Osteocyte (in vitro differentiated cells): ENCODE data around the genes PROCR, EIF6, FAM83C and CPNE1.

- PRO-cap: no peak
Measured at GRCh38 chr20:34888477-34888908, 12.1 kb downstream of the ACSS2 start.

GRCh38 chr20:34891194-34891812 is 14.9 kb downstream of the ACSS2 start:
- PRO-cap: no peak

DNA sequence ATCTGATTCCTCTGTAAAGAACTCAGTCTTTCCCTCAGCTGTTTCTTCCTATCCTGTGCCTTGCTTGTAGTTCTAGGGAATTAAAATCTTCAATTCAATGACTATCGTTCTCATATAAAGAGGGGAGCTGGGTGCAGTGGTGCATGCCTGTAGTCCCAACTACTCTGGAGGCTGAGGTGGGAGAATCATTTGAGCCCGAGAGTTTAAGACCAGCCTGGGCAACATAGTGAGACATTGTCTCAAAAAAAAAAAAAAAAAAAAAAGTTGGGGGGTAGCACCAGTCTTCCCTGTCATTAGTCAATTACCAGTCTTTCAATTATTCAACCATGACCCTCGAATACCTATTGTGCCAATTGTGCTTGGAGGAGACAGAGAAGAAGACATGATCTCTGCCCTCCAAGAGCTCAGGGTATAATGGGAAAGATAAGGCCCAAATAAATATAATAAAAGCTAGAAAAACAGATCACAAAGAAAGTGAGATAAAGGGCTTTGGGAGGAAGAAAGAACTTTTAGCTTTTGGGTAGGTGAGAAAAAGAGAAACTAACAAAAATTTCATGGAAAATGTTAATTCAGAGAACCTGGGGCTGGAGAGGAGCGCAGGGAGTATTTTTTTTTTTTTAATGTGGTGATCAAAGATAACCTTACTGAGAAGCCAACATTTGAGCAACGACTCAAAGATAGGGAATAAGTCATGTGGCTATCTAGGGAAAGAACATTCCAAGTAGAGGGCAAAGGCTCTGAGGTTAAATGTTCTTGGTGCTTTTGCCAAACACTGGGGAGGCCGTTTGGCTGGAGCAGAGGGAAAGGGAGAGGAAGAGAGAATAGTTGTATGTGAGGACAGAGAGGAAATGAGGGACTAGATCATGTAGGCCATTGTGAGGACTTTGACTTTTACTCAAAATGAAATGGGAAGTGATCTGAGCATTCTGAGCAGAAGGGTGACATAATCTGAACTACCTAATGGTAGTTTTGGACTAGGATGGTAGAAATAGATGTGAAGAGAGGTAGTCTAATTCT is 27.5 kb downstream of the ACSS2 start:
- PRO-cap: no peak

- PRO-cap: no peak
Measured at GRCh38 chr20:34945821-34946146, 9.8 kb downstream of the GSS start.

DNA sequence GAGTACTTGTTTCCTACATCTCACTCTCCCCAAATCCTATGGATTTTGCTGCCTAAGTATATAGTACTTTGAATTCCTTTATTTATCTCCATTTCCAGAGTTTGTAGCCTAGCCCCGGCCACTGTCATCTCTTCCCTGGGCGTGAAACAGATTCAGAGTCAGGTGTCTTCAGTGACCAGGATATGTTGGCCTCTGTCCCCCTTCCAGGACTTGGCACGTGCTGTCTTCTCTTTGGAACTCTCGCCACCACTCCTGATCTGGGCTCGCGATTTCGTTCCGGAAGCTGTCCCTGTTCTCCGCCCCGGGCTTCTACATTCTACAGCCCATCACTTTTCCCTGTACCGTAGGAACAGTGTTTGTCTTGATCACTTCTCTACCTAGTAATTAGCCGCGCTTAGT is 771 bp downstream of the GSS start:
- PRO-cap: no peak

GRCh38 chr20:34968654-34969175 is 13.0 kb downstream of the MYH7B start:
- PRO-cap: no peak

DNA sequence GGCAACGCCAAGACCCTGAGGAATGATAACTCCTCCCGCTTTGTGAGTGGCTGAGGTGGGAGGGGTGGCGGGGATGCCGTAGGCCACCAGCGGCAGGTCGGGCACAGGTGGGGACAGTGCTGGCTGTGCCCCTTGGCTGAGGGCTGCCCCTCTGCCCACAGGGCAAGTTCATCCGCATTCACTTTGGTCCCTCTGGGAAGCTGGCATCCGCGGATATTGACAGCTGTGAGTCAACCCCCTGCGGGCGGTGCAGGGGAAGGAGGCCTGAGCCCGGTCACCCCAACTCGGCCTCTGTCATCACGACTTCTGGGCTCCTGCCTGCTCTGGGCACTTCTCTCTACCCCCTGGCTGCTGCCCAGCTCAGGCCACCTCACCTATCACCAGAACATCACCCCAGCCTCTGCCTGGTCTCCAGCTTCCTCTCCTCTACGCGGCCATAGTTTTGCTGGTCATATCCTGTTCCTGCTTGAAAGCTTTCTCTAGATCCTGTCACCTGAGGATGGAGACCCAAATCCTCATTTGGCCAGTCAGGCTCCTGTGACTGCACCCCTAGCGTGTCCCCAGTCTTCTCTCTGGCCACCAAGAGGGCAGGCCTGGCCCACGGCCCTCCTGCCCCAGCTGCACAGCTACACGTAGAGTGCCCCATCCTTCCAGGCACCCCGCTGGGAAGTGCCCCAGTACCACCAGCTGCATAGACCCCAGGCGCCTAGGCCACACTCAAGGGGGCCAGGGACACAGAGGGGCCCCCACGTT is 29.4 kb downstream of the MYH7B start:
- PRO-cap: no peak

DNA sequence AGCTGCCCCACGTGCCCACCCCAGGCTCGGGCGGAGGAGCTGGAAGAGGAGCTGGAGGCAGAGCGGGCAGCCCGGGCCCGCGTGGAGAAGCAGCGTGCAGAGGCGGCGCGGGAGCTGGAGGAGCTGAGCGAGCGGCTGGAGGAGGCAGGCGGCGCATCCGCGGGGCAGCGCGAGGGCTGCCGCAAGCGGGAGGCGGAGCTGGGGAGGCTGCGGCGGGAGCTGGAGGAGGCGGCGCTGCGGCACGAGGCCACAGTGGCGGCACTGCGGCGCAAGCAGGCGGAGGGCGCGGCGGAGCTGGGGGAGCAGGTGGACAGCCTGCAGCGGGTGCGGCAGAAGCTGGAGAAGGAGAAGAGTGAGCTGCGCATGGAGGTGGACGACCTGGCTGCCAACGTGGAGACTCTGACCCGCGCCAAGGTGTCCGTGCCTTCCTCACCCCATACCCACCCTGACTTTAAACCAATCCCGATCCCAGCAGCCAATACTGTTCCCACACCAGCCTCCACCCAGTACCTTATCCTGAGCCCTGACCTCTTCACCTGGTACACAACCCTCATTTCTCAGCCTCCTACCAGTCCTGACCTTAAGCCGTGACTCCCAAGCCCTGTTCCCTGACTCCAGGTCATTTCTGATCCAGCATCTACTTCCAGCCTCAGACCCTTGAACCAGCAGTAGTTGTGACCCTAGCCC is 41.7 kb downstream of the MYH7B start:
- PRO-cap: no peak

- PRO-cap: no peak
Measured at GRCh38 chr20:35002384-35003476, 47.1 kb downstream of the MYH7B start.

- PRO-cap: no peak
Measured at GRCh38 chr20:35074235-35074901, 18.2 kb downstream of the TRPC4AP start.

GRCh38 chr20:35171615-35172503 is at the start of gene PROCR:
TSS of gene PROCR (plus strand) at chr20:35172072.
- PRO-cap: bidirectional peak, plus-strand start at chr20:35172072, minus-strand start at chr20:35171898

DNA sequence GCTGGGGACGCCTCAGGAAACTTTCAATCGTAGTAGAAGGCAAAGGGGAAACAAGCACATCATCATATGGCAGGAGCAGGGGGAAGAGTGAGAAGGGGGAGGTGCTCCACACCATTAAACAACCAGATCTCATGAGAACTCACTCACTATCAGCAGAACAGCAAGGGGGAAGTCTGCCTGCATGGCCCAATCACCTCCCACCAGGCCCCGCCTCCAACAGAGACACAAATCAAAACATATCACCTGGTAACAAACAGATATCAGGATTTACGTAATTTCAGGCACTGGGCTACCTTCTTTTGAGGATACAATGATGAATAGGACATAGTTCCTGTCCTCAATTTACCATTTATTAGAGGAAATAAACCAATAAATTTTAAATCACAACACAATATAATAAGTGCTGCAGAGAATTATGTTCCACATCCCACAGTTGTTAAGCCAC is 24.2 kb downstream of the MMP24 start:
- PRO-cap: no peak

DNA sequence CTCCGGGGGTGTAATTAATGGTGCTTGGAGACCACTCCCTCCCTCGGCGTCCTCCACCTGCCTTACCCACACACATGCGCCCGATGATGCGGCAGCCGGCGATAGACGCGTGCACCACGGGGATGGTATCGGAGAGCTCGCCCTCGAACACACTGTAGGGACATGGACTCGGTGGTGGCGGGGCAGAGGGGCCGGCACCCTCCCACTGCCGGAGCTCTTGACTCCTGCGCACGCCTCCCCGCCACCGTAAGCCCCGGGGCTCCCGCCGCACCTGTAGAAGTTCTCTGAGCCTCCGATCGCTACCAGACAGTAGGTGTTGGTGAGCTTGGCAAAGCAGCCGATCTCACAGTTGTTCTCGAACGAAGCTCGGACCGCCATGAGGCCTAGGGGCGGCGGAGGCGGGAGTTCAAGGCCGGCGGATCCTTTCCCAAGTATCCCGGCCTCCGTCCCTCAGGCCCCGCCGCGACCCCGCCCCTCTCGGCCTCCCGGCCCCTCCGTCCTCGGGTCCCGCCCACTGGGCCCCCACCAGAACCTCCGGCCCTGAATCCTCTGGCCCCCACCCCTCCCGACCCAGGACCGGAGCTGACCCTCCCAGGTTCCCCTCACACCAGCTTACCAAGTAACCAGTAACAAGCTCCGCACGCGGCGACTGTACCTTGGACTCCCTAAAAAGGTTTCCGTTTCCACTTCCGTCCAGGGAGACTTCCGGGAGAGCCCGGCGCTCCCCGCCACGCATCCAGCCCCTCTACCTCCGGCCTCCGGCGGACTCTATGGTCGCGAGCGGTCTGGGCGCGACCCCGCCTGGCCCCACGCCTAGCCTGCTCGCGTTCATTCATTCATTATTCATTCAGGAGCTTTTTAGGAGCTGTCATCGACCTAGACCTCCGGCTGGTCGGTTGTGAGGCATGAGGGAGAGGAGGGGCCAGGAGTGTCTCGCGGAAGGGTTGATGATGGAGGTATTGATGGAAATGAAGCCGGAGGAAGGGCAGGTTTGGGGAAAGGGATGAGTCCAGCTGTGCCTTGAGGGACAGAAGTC is at the start of gene EIF6:
EIF6 (minus strand) TSS at position 663 of the 1,036 bp plus-strand sequence.
- PRO-cap: unidirectional peak, plus-strand start at position 155 of the sequence; bidirectional peak, plus-strand start at position 731 of the sequence, minus-strand start at position 677 of the sequence

DNA sequence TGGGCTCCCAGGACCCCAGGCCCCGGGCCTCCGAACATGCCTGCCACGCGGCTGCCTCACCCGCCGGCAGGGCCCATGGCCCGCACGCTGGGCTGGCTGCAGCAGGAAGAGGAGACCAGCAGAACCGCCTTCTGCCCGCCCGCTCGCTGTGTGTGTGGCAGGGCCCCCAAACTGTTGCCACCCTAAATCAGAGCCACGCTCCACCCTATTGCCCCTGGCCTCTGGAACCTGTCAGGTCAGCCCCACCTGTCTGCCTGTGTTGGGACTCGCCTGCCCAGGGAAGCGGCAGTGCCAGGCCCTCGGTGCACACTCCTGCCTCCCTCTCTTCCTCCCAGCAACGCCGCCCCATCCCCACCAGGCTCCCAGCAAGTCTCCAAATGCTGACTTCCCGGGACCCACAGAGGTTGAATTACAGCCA is at the start of gene FAM83C:
FAM83C (minus strand) TSS at position 159 of the 418 bp plus-strand sequence.
- PRO-cap: no peak

DNA sequence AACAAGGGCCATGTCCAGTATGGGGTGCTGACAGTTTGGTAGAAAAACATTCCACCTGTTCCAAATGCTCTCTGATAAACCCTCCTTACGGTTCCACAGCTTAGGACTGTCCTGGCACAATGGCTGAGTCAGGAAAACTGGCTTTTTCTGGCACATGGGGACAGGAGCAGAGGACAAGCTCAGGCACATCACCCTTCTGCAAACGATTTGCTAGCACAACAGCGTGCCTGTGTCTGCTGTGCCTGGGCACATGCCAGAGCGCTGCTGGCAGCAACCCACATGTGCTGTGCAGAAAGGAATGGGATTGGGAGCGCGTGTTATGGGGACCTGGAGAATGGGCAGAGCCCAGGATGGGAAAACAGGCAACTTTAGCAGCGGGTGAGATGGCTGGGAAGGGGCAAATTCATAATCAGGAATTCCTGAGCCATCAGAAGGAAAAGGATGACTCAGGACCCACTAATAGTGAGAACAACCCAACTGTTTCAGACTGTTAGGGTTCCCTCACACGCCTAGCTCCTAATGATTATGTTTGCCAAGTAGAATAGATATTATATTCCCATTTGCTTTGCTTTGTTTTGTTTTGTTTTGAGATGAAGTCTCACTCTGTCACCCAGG is 16.0 kb upstream of the FAM83C start:
- PRO-cap: no peak

GRCh38 chr20:35490323-35491384 is 35.3 kb downstream of the CEP250 start:
- PRO-cap: no peak

DNA sequence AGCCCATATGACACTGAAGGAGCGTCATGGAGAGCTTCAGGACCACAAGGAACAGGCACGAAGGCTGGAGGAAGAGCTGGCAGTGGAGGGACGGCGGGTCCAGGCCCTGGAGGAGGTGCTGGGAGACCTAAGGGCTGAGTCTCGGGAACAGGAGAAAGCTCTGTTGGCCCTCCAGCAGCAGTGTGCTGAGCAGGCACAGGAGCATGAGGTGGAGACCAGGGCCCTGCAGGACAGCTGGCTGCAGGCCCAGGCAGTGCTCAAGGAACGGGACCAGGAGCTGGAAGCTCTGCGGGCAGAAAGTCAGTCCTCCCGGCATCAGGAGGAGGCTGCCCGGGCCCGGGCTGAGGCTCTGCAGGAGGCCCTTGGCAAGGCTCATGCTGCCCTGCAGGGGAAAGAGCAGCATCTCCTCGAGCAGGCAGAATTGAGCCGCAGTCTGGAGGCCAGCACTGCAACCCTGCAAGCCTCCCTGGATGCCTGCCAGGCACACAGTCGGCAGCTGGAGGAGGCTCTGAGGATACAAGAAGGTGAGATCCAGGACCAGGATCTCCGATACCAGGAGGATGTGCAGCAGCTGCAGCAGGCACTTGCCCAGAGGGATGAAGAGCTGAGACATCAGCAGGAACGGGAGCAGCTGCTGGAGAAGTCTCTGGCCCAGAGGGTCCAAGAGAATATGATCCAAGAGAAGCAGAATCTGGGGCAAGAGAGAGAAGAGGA is 25.4 kb downstream of the C20orf173 start:
- PRO-cap: no peak

DNA sequence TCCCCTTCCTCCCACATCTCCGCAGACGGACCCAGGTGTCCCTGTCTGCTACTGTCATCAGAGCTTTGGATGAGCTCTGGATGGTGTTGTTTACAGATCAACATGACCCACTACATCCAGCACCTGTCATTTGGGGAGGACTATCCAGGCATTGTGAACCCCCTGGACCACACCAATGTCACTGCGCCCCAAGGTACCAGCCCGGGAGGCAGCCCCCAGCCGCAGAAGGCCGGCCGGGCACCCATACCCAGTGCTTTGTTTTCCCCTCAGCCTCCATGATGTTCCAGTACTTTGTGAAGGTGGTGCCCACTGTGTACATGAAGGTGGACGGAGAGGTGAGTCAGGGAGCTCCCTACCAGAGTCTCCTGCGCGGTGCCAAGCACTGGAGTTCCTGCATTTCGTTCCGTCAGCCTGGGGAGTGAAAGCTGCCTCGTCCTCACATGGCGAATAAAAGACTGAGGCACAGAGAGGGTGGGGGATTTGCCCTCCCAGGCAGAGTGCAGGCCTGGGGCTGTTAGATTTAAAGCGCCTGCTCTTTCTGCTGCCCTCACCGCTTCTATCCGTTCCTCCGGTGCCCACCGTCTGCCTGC is 14.2 kb downstream of the ERGIC3 start:
- PRO-cap: no peak

- PRO-cap: no peak
Measured at GRCh38 chr20:35618773-35619843, 3.5 kb downstream of the SPAG4 start.

DNA sequence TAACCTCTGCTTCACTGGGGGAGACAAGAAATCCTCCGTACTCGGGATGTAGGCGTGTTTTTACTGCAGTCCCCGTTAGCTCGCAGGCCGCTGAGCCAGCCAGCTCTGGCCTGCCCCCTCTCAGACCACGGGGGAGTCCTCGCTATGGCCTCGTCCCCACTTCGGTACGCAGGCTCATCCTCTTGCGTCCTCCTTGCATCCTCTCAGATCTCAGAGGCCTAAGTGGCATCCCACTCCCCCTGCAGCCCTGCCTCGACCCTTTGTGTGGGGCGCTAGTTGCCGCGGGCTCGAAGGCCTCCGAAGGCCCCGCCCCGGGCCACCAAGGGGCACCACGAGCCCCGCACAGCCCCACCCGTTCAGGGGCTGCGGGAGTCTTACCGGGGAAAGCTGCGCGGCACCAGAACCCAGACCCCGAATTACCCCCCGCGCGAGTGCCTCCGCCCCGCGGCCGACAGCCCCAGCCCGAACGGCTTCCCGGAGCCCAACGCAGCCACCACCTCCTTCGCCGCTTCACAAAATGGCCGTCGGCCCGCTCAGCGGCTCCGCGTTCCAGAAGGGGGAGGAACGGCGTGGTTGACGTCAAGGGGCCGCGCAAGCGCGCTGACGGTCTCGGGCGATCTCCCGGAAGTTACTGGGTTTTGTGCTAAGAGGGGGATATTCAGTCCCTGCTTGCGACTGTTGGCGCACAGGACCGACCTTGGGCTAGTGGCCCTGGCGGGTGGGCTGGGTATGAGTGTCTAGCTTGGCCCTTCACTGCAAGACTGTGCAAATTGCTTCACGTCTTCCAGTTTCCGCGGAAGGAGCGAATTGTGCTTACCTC is at the start of gene CPNE1:
CPNE1 (minus strand) TSS at position 519 of the 820 bp plus-strand sequence.
- PRO-cap: unidirectional peak, minus-strand start at position 264 of the sequence; bidirectional peak, plus-strand start at position 661 of the sequence, minus-strand start at position 519 of the sequence